Foreskin fibroblast (primary cell): ENCODE measurements around a stretch of chr12.

GRCh38 chr12:46370720-46371200, 1.8 kb downstream of the SLC38A2 start:
- RRBS = no CpG with 5 or more reads among the region's 4 CpGs

DNA sequence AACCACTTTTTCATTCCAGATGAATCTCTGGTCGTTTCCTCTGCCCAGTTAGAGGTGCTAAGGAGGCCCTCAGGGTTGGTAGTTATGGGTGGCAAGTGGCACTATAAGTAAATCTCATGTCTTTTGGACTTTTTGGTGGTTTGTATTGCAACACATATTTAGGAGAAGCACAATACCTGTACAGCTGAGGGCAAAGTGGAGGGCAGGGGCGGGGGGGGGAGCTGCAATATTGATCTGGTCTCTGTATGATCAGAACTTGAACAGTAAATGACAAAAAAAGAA, 1.9 kb upstream of the SLC38A2 start:
- RRBS = no CpG with 5 or more reads among the region's 2 CpGs

DNA sequence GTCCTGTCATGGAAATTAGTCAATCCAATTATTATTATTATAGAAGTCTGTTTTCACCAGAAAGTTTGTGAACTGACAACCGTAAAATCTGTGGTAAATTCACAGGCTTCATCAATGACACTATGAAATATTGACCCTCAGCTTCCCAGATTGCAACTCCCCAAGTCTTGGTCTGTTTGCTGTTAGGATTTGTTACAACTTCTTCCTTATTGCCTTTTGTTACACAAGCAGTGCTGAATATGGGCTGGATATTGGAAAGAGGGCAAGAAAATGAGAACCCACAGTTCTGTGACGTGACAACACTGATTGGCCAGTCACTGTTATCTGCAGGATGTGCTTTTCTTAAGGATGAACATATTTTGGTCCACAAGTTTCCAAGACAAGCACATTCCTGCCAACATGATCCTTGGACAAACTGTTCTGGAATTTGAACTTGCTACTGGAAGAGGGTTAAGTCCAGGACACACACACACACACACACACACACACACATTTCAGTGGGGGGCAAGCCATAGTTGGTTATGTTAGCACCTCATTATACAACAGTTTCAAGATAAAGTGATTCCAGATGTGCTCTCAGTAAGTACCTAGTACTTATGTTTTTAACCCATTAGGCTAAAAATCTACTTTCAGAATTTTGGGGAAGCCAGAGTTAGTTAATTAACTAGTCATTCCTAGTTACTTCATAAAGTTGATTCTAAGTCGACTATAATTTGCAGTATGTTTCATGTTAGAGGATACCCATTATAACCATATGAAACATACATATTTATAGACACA, 16.6 kb upstream of the SLC38A2 start:
- RRBS = no CpG with 5 or more reads among the region's 3 CpGs

- RRBS = no CpG with 5 or more reads among the region's 2 CpGs
Observed at GRCh38 chr12:46402384-46402809, 29.8 kb upstream of the SLC38A2 start.

- RRBS = no CpG with 5 or more reads among the region's 3 CpGs
Observed at GRCh38 chr12:46450316-46451102, 77.9 kb upstream of the SLC38A2 start.

- RRBS = no CpG with 5 or more reads among the region's 3 CpGs
Observed at GRCh38 chr12:46480975-46481806, 108.6 kb upstream of the SLC38A2 start.

DNA sequence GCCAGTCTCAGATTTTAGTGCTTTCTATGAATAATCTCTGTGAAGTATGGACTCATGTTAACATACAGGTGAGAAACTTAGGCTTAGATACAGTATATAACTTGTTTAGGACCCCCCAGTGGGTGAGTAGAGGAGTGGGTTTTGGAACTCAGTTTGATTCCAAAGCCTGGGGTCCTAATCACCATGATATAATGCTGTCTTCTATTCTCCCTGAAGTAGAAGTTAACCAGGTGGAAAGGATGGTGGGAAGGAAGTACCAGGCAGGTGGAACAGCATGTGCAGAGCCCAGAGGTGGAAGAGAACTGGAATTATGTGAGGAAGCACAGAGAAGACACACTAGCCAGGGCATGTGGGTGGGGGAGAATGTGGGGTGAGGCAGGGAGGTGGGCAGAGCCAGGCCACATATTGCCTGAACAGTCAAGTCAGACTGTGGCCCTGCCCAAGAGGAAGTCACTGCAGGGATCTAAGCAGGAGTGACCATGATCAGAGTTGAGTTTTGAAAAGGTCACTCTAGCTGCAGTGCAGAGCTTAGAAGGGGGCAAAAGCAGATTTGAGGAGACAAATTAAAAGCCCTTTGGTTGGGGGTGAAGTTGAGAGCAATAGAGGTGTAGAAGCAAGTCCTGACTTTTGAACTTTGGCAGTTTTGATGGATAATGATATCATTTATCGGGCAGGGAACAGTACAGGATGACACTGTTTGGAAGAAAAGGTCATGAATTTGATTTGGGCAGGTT, 114.0 kb upstream of the SLC38A2 start:
- RRBS = no CpG with 5 or more reads among the region's 1 CpG

GRCh38 chr12:46516158-46516959, 143.8 kb upstream of the SLC38A2 start:
- RRBS = no CpG with 5 or more reads among the region's 6 CpGs

DNA sequence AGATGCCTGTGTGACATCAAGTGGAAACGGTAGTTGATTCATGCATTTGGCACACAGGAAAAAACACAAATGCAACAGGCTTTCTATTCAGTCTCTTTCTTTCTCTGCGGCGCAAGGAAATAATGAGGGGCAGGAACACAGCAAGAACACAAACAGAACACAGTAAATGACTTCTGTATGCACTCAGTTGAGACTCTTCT, 190.3 kb upstream of the SLC38A2 start:
- RRBS = no CpG with 5 or more reads among the region's 3 CpGs

- RRBS = no CpG with 5 or more reads among the region's 2 CpGs
Observed at GRCh38 chr12:46620060-46620689, 205.6 kb downstream of the SLC38A4 start.

- RRBS = no CpG with 5 or more reads among the region's 4 CpGs
Observed at GRCh38 chr12:46657747-46658157, 168.0 kb downstream of the SLC38A4 start.

DNA sequence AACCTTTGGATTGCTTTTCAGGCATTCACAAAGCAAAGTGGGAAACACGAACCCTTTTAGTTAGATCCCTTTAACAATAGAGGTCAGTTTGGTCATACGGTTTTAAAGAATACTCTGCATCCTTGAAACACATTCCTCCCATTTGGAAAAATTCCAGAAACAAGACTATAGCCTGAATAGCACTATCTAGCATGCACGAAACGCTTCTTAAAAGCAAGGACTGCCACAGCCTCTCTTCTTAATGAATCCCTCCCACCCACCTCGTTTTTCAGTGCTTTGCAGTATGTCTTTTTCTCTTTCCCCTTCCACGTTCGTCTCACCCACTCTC, 302 bp downstream of the SLC38A4 start:
- RRBS = no CpG with 5 or more reads among the region's 7 CpGs

GRCh38 chr12:46938046-46938762, 112.4 kb upstream of the SLC38A4 start:
- RRBS = no CpG with 5 or more reads among the region's 5 CpGs

DNA sequence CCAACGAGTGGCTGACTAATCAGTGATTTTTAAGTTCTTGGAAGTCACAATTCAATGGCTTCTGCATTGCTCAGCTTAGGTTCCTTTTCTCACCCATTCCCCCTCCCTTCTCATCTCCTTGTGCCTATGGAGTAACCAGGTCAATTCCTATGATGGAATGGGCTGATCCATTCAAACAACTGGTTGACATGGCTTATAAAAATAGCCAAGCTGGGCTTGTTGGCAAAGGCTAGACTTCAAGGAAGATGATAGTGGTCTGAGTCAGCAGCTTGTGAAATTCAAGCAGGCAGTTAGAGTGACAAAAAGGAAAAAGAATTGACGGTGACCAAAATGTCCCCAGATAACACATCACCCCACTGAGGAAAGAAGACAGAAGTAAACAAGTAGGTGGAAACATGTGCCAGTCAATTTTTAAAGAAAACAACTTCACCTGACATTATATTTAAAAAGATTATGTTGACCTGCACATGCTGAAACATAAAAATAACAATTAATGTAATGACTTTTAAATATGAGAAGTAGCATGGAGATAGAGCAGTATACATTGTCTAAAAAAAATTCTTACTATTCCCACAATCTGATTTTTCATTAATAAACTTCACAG, 119.8 kb upstream of the PCED1B start:
- RRBS = no CpG with 5 or more reads among the region's 2 CpGs

DNA sequence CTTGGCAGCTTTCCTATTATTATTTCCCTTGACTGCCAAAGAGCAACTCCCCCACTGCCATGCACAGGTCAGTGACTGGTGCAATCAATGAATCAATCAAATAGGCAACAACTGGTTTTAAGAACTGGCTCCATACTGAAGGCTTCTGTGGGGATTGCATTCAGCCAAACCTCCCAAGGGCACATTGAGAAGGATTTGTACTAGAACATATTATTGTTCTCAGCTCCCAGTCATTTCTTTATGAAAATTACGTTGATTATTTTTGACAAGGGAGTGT, 115.3 kb upstream of the PCED1B start:
- RRBS = no CpG with 5 or more reads among the region's 1 CpG

- RRBS = no CpG with 5 or more reads among the region's 6 CpGs
Observed at GRCh38 chr12:47006795-47007630, 72.4 kb upstream of the PCED1B start.

DNA sequence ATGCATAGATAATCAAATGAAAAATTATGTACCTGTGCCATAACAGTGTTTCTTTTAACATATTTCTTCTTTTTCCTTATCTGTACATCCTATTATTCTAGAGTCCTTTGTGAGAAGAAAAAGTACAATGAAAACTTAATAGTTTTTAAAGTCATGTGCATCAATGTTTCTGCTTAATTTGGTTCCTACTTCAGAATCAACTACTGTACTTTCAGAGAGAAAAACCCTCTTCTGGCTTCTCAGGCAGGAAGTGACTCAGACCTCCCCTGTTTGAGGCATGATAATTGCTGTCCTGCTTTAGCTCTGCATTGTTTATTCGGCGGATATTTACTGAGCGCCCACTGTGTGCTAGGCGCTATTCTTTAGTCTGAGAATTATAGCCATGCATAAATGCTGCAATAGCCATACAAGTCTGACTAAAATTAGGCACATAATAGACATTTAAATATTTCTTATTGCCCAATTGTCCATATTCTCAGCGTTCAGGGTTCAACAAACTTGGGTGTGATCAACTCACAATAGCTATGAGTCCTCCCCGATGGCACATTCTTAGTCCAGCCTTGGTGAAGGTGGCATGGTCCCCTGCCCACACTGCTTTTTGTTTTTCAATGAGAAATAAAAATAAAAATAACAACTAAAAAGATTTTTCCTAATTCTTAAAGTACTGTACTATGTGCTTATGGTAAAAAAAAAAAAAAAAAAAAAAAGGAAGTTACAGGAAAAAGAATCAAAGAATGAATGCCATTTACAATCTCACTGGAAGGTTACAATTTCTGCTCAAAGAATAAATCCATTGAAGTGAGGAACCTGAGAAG, 6.1 kb upstream of the AMIGO2 start:
- RRBS = no CpG with 5 or more reads among the region's 6 CpGs

DNA sequence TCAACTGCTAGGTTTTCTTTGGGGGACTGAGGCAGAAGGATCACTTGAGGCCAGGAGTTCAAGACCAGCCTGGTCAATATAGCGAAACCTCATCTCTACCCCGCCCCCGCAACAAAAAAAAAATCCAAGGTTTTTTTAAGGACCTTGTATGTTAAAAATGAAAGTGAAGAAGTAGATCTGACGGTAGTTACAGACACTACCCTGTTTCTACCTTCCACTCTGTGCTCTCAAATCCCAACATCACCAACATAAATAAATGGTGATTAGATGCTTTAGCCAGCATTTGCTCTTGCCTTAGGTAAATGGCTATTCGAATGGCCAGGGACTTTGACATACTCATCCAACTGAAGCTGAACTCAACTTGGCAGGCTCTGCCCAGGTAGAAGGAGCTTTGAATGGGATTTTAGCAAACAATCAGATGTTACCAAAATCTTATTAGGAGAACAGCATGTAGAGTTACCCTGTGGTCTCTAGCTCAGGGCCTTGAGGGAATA, 126.9 kb upstream of the AMIGO2 start:
- RRBS = no CpG with 5 or more reads among the region's 5 CpGs

DNA sequence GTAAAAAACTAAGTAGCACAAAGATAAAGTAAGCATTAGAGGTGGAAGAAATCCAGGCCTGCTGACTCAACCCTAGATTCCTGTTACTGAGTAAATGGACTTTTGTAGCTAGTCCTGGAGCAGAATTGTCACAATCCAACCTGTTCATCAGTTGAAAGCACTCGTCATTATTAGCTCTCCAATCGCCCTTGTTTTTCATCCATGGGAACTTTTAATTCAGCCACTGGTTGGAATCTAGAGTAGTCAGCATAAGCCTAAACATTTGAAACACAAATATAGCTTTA, 139.5 kb upstream of the AMIGO2 start:
- RRBS = no CpG with 5 or more reads among the region's 2 CpGs

GRCh38 chr12:47249580-47250678, 170.2 kb upstream of the AMIGO2 start:
- RRBS = no CpG with 5 or more reads among the region's 14 CpGs